Thoracic aorta (tissue), 1 donor: ENCODE results near the gene KNOP1.

GRCh38 chr16:17396770-17397428, 73.9 kb downstream of the XYLT1 start:
- RAMPAGE, long total RNA: no peak

DNA sequence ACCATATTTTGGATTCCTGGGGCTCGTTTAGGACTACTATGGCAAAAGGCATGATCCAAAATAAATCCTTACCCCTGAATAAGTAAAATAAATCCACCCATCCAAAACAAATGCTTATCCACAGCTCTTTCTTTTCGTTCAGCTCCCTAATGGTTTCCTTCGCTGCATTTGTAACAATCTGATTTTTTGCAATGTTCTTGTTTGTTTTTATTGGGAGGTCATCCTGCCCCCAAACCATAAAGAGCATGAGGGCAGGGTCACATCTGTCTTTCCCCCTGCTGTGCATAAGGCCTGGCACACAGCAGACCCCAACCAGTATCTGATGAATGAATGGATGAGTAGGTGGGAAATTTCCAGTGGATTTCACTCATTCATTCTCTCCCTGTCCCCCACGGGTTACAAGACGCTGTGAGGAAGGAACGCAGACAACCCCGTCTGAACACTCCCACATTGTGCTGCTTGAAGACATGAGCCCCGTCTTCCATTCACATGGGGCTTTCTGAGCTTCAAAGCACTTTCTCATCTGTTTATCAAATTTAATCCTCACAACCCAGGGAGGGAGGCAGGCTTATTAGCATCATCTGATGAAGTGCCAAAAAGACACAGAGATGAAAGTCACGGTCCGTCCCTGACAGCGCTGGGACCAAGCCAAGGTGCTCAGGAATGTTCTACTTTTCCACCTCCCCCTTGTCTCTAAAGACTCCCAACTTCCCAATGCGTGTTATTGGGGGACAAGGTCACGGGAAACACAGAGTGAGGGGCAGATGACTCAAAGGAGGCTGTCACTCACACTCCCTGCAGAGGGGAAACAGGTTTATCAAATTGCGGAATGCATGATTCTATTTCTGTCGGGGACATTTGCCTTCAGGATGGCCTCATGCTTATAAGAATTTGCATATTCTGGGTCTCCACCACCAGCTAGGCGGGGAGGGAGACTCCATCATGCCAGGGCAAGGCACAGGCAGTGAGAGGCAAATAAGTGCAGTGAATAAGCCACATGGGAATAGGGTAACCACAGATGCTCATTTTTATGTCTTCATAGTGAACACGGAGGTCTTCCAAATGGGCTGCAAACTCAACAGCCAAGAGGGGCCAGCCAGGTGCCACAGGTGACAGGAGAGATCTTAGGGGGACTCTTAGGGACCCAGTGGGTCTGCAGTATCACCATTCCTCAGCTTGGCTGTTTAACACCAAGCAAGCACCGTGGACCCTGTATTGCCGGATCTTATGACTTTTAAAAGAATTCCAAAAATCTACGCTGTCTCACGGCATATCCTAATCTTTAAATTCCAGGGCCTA, 10.8 kb downstream of the XYLT1 start:
- RAMPAGE, long total RNA: no peak

- RAMPAGE, long total RNA: no peak
Measured at GRCh38 chr16:17460885-17461514, 9.8 kb downstream of the XYLT1 start.

- RAMPAGE, long total RNA: no peak
Measured at GRCh38 chr16:17579203-17579757, 108.5 kb upstream of the XYLT1 start.

DNA sequence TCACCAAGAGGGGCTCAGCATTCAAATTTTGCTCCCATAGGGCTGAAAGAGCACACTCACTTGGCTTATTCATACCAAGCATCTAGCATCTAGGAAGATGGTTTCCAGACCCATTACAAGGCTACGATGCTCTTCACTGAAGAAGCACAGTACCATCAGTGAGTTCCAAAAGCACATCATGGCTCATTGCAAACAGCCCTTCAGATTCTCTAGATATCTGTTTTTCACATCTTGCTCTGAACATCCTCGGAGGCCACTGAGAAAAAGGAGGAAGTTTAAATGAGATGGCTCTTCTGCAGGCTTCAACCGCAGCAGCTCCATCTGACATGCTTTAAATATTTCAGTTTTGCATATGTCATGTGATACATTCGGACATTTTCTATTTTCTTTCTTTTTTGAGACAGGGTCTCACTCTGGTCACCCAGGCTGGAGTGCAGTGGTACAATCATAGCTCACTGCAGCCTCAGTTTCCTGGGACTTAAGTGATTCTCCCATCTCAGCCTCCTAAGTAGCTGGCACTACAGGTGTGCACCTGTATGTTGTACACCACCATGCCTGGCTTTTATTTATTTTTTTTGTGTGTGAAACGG, 396.8 kb downstream of the NPIPA8 start:
- RAMPAGE, long total RNA: no peak

- RAMPAGE, long total RNA: no peak
Measured at GRCh38 chr16:18535290-18535791, 26.6 kb downstream of the NOMO2 start.

GRCh38 chr16:18926503-18926902, 295 bp upstream of the SMG1 start:
- RAMPAGE, long total RNA: no peak

DNA sequence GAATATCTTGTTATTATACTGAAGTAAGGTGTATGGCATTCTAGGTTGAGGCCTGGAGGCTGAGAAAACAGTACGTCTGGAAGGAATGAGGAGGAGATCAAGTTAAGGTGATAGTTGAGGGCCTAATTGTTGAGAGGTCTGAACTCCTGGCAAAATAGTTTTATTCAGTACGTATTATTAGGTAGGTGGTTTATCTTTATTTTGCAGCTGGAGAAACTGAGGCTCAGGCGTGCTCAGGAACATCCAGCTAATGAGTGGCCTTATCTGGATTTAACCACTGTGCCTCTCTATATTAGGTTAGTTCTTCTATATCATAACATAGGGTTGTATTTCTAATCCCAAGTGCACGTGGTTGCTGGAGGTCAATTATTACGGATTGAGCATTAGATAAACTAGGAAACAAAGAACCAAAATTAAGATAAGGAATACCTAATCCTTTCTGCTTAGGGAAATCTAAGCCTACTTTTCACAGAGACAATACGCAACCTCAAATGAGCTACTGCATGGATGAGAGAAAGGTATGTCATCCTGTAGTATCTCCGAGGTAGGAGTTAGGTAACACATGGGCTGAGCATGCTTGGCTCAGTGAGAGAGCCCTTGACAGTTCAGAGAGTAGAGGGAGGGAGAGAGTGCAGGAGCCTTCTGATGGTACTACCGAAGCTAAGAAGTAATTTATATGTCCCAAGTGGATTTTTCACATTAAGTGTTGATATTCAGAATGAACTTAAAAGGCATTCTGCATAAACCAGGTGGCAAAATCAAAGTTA, 59.1 kb downstream of the KNOP1 start:
- RAMPAGE, long total RNA: no peak

DNA sequence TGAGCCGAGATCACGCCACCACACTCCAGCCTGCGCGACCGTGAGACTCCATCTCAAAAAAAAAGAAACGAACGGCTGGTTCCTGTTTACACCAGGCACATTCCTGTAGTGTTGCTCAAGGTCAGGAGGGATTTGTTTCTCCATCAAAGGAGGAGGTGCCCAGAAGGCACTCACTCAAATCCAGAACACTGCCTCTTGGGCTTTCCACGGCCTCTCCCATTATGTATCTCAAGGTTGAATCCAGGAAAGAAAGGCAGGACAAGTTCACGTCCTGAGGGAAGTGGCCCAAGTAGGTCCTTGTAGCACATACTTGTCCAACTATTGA, 13.5 kb downstream of the KNOP1 start:
- RAMPAGE, long total RNA: no peak

GRCh38 chr16:19717613-19718640, at the start of gene KNOP1:
TSS of gene KNOP1 (minus strand) at chr16:19718227.
- RAMPAGE, long total RNA: start-site peak on the minus strand at chr16:19718136-19718204, 64 reads

- RAMPAGE, long total RNA: no peak
Measured at GRCh38 chr16:19871857-19872584, 12.6 kb downstream of the GPRC5B start.

GRCh38 chr16:20735716-20736180, 5.9 kb downstream of the THUMPD1 start:
- RAMPAGE, long total RNA: no peak

DNA sequence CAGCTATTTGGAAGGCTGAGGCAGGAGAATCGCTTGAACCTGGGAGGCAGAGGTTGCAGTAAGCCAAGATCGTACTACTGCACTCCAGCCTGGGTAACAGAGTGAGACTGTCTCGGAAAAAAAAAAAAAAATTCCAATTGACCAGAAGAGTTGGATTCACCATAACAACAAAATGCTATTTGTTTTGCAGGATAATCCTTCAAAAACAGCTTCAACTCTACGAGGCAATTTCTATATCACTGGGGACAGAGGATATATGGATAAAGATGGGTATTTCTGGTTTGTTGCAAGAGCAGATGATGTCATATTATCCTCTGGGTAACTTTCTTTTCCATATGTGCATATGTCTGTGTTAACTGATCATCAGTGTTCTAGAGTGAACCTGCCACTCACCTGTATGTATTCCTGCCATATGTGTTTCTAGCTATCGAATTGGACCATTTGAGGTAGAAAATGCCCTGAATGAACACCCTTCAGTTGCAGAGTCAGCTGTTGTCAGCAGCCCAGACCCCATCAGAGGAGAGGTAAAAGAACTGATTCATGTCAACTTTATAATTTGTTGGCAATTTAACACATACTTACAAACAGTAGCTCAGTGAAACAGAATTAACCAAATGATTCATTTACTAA, 14.3 kb downstream of the ERI2 start:
- RAMPAGE, long total RNA: no peak

GRCh38 chr16:21048612-21048811, 102.1 kb downstream of the DNAH3 start:
- RAMPAGE, long total RNA: no peak

DNA sequence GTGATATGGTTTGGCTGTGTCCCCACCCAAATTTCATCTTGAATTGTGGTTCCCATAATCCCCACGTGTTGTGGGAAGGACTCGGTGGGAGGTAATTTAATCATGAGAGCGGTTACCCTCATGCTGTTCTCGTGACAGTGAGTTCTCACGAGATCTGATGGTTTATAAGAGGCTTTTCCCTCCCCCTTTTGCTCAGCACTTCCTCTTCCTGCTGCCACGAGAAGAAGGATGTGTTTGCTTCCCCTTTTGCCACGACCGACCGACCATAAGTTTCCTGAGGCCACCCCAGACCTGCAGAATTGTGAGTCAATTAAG, 34.5 kb downstream of the DNAH3 start:
- RAMPAGE, long total RNA: no peak

- RAMPAGE, long total RNA: start-site peak on the minus strand at chr16:21303048-21303098, 5 reads
Measured at GRCh38 chr16:21302857-21303544, 24.9 kb upstream of the CRYM start.

DNA sequence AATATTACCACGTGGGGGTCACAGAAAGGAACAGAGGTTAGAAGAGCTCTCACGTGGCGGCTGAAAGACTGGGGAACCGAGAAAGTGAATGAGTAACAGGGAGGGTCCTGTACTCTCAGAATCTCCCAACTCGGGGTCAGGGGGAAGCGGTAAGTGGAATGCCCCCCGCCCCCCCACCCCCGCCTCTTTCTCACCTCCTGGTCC, 98.2 kb upstream of the METTL9 start:
- RAMPAGE, long total RNA: no peak

GRCh38 chr16:21600422-21600863, 1.1 kb downstream of the METTL9 start:
- RAMPAGE, long total RNA: no peak

- RAMPAGE, long total RNA: no peak
Measured at GRCh38 chr16:21654990-21655649, 2.7 kb upstream of the IGSF6 start.

DNA sequence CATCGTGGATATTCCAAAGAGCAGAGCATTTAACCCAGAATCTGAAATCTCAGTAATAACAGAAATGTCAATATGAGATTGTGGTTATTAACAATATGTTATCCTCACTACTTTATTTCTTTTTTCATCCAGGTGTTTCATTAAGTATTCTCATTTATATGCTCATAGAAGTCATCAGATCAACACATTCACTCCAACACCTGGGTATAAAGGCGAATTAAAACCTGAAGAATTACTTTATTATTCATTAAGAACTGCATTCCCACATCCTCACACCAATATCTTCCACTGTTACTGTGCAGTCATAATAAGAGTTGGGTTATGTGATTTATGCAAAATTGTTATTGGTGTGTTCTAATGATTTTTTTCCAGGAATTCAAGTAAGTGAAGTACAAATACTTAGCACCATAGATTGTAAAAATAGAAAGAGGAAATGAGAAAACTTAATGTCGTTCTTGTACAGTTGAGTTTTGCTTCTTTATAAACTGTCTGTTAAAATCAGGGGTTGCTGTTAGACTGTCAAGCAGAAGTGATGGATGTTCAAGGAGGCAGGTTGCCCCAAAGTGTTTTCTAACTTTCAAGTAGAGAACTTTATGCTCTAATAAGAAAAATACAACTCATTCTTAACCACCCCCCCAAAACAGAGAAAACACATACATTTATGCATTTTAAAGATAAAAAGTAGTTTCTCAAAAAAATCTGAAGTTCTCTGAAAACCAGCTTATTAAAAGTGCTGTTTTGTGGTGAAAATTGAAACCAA, 4.3 kb upstream of the IGSF6 start:
- RAMPAGE, long total RNA: no peak